Left lung (tissue), 1 donor: Measurements from ENCODE around the genes ANKS4B and NPIPB4.

DNA sequence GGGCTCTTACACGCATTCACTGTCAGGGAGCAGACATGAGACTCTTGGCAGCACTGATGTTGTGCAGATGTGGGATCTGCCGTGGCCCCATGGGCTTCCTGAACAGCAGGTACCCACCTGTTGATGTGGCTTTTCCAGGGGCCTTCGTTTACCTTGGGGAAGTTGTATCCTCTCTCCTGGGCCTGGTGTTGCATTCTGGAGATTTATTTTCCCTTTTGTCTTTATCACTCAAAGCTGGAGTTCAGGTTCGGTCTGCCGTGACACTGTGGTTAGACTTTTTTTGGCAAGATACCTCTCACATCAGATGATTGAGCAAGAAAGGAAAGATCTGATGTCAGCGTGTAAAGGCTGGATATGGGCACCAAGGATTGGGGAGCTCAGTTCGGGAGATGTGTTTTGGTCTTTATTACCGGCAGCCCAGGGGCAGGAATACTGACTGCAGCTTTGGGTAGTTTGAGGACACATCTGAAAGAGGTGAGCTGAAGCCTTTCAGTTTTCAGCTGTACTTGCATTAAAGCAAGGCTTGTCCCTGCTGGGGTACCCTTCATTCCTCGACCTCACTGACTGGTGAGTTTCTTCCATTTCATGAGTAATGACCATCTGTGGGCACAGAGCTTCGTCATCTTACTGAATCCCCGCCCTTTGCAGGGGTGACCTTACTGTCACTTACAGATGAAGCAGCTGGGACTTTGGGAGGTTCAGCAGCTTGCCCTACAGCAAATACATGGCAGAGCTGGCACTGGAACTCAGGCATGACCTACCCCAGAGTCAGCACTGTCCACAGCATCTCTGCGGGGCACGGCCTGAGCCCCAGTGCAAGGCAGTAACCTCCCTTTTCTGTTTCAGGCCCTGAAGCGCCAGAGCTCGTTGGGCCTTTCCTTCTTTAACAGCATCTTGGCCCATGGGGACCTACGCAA, 19.1 kb downstream of the KNOP1 start:
- PRO-cap, result no peak

GRCh38 chr16:19718641-19719123, 611 bp downstream of the IQCK start:
- PRO-cap, result no peak

DNA sequence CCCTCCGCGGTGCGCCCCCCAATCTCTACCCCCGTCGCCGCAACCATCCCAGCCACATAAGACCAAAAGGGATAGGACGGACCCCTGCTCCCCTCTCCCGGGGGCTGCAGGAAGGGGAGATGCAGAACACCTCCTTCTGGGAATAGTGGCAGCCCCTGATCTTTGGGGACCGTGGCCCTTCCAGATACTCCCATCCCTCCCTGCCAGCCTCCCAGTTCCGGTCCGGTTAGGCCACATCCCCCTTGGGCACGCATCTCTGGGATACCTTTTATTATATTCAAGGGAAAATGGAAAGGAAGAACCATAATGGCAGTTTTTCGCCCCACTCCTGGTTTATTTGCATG, 1.3 kb upstream of the GPRC5B start:
- PRO-cap, result no peak

DNA sequence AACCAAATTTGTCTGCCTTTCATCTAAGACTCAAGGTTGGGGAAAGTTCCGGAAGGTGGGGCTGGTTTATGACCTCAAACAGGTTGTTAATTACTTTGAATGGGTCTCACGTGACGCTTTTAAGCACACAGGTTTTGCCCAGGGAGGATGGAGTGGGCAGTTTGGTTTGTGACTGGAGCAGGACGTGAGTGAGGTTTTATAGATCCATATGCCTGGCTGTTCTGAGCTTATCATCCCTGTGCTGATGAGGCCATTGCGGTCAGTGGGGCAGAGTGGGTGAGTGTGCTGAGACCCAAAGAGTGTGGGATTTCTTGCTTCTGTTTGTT, 38.8 kb upstream of the GPRC5B start:
- PRO-cap, result no peak

DNA sequence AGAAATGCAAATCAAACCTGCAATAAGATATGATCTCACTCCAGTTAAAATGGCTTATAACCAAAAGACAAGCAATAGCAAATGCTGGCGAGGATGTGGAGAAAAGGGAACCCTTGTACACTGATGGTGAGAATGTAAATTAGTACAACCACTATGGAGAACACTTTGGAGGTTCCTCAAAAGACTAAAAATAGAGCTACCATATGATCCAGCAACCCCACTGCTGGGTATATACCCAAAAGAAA, 43.1 kb downstream of the GP2 start:
- PRO-cap, result no peak

- PRO-cap, result no peak
Observed at GRCh38 chr16:20612781-20613349, 36.7 kb upstream of the ACSM2B start.

DNA sequence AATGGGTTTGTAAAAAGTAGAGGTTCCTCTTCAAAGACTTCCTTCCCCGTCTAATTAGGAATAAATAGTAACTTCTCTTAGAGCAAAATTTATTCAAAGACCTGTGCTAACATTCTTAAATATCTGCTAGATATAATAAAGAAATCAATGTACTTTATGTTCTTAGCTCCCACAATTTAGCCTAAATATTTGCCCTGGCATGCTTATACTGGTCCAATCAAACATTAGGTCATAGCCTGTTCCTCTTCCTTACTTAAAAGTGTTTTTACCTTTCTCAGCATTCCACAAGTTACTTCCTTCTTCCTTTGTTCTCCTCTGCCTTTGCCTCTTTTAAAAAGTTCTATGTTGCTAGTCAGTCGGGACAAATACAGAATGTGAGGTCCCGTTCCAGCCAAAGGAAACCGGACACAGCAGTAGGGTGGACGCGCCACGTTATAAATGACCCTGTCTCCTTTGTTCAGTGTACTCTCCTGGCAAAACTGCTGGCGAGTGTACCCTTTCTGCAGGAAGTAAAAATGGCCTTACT, 763 bp downstream of the ERI2 start:
- PRO-cap, result unidirectional peak, plus-strand start at position 394 of the sequence

DNA sequence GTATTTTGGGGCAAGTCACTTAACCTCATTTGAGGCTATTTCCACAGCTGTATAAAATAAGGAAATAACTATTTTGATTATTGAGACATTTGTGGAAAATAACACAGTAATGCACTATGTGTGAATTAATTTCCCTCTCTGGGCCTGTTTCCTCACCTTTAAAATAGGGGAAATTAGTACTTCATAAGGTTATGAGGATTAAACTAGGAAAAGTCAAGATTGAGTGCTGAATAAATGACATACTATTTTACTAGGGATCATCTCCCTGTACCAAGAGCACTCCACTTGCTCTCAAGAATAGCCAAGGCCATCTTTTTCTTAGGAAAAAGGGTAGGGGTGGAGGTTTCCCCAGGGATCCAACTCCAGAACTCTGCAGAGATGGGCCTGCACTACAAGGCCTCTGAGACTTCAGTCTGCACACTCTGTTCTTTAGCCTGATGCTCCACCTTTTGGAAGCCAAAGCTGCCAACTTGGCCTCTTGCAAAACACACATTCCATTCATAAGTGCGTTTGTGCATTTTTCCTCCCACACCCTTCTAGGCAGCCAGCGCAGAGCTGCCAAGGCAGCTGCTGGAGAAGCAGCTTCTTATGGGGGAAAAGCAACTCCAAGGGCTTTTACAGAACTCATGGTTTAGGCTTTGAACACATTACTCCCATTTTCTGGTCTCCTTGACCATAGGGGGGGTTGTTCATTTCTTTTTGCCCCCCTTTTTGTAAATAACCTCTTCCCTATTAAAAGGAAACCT, 45.2 kb downstream of the REXO5 start:
- PRO-cap, result no peak

DNA sequence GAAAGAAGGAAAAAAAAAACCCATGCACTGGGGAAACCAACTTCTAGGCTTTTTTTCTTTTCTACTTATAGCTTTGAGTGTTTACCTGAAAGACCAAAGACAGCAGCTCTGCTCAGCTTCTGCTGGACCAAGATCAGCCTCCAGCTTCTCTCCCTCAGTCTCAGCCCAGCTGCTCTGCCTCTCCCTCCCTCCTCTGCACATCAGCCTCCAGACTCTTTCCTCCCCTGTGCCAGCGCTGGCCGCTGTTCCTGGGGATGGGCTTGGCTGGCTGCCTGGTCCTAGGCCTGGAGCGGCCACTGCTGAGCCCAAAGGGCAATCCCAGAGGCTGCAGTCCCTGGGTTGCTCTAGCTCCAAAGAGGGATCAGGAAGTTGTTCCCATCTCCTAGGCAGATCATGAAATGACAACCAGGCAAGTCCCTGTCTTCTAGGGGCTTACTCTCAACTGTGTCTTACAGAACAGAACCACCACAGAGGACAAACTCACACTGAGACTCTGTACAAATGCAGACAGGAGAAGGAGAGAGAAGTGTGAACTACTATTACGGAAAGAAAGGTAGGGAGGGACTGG, 31.3 kb downstream of the DCUN1D3 start:
- PRO-cap, result no peak

DNA sequence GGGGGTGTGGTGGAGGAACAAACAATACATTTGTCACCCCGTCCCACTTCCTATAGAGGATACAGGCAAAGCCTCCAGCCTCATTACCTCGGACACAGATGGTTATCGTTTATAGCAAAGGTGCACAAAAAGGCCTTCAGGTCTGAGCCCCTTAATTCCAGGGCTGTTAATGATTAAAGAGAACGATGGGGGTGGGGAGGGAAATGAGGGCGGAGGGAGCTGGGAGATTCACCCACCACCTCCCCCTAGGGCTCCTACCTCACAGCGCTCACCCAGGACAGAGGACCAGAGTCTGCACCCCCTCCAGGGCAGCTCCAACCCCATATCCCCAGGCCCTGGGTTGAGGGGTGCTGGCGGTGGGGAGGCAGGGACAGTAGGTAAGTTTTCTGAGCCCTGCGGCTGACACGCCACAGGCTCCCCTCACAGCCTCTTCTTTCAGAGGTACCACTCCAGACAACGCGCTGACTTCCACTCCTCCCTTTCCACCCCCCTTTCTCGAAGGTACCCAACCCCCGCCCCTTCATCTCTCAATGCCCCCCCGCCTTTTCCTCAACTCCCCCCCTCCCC, 447 bp downstream of the DCUN1D3 start:
- PRO-cap, result unidirectional peak, plus-strand start at position 55 of the sequence; unidirectional peak, minus-strand start at position 443 of the sequence

- PRO-cap, result no peak
Observed at GRCh38 chr16:20905948-20906889, 5.6 kb downstream of the LYRM1 start.

DNA sequence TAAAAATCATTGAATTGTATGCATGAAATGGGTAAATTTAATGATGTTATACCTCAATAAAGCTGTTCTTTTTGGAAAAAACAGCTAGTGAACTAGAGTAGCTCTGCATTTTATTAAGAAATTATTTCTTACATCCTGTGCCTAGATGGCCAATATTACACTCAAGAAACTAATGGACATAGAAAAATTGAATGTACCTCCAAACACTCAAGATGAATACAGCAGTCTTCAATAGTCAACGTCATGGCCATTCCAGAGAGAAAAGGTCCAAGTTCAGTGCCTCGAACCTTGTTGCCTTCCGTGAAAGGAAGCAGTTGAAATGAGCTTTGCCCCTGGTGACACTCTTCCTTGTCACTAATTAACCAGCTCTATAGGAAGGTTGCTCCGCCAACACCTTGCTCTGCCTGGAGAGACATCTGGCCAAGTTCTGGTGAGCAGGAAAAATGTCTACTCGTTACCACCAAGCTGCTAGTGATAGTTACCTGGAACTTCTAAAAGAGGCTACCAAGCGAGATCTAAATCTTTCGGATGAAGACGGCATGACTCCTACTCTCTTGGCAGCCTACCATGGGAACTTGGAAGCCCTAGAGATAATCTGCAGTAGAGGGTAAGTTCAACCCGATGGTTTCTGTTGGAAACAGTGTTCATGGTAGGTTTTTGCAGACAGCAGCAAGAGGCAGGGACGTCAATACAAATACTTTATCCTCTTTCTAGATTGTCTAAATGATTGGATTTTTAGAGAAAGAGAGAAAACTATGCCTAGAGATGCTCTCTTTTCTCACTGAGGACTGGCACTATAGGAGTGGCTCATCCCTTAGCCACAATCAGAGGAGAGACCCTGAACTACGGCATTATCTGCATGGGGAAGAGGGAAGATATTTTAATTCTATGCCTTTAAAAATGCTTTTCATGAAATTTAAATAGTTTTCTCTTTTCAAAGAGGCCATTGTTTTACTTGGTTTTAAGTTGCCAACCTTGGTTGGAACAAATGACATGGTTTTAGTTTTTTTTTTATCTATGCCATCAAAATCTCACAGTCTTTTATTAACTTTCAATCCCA, at the start of gene ANKS4B:
Gene ANKS4B (plus strand): TSS at position 405 of the 1,060 bp plus-strand sequence.
- PRO-cap, result no peak

GRCh38 chr16:21363728-21364162, 85.7 kb upstream of the CRYM start:
- PRO-cap, result no peak

- PRO-cap, result no peak
Observed at GRCh38 chr16:21647049-21647597, 5.3 kb downstream of the IGSF6 start.

DNA sequence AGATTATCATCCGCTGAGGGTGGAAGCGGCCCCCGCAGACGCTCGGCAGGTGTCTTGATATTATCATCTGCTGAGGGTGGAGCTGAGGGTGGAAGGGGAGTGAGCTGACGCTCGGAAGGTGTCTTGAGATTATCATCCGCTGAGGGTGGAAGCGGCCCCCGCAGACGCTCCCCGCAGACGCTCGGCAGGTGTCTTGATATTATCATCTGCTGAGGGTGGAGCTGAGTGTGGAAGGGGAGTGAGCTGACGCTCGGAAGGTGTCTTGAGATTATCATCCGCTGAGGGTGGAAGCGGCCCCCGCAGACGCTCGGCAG, 21.9 kb downstream of the NPIPB4 start:
- PRO-cap, result no peak

- PRO-cap, result no peak
Observed at GRCh38 chr16:21857648-21857989, at the start of gene NPIPB4. Gene NPIPB4 (minus strand): TSS chr16:21857756.

DNA sequence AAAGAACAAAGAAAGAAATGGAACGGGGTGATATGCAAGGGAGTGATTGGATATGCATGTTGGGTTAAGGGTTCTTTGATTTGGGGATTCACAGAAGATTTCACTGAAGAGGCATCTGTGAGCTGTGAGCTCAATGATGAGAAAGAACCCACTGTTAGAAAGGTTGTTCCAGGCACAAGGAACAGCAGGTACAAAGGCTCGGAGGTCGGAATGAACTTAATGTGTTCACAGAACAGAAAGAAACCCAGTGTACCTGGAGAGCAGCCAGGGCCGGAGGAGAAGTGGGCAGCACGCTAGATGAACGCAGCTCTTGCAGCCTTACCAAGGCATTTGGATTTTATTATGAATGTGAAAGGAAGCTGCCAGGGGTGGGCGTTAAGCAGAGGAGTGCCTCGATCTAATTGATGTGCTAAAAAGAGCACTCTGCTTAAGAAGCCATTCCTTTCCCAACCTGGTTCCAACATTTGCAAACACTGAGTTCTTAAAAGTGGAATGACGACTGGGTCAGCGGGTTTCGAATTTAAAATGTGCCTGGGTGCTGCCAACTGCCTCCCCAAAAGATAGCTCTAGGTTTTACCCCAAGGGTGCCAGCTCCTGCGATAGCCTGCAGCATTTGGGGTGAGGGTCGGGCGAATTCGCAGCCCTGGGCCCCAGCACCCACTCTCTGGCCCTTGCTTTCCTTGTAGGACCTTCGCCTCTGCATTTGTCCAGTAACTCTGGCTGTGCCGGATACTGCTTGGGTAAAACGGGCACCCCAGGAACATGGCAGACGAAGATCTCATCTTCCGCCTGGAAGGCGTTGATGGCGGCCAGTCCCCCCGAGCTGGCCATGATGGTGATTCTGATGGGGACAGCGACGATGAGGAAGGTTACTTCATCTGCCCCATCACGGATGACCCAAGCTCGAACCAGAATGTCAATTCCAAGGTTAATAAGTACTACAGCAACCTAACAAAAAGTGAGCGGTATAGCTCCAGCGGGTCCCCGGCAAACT, 19.2 kb downstream of the EEF2K start:
- PRO-cap, result no peak

- PRO-cap, result no peak
Observed at GRCh38 chr16:22635151-22635843, 124.6 kb downstream of the NPIPB5 start.

DNA sequence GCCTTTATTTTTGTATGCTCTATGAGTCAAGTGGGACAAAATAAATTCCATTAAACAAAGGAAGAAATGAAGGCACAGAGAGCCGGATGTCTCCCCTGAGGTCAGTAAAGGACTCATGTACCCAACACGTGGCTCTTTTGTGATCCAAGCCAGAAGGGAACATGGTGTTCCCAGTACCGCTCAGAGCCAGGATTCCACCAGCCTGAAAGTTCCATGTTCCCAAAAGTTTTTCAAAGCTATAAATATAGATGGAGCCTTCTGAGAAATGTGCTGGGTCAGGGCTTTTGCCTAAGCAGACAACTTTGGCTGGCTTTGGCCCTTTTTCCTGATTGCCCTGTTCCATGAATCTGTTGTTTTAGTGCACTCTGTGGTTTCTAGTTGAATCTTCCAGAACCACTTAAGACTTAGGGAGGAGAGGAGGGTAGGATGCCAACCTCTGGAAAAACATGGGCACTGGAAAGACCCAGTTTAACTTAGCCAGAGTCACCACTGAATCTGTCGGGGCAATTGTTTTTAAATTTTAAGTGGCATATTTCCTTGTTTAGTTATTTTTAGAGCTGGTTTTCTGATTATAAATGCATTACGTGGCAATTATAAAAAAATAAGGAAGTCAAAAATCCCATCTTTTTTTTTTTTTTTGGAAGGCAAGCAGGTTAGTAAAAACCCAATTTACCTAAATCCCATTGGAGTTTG, 128.4 kb upstream of the HS3ST2 start:
- PRO-cap, result no peak

- PRO-cap, result no peak
Observed at GRCh38 chr16:23092748-23093287, 56.4 kb downstream of the USP31 start.